Mesenchymal stem cell of adipose (primary cell): ENCODE results near the genes KLF2, C19orf44, MED26, TMEM38A and SIN3B.

GRCh38 chr19:15556189-15556731 is 47.9 kb downstream of the CYP4F22 start:
- CAGE, long polyA plus RNA = no peak

GRCh38 chr19:15732399-15732901 is 4.6 kb downstream of the OR10H2 start:
- CAGE, long polyA plus RNA = no peak

DNA sequence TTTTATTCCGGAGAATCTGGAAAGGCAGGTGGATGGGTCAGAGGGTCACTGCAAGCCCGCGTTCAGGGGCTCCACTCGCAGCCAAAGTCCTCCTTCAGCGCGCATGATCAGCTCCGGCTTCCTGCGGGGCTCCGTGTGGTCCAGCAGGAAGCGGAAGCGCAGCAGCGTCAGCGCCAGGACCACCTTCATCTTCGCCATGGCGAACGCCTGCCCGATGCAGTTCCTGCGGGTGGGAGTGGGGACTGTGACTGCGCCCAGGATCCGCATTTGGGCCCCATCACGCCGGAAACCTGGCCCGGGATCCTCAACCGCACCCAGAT is 22.4 kb downstream of the OR10H3 start:
- CAGE, long polyA plus RNA = no peak

- CAGE, long polyA plus RNA = no peak
Observed at GRCh38 chr19:15862404-15862683, 35.5 kb downstream of the CYP4F2 start.

GRCh38 chr19:16075391-16075743 is 928 bp upstream of the TPM4 start:
- CAGE, long polyA plus RNA = no peak

DNA sequence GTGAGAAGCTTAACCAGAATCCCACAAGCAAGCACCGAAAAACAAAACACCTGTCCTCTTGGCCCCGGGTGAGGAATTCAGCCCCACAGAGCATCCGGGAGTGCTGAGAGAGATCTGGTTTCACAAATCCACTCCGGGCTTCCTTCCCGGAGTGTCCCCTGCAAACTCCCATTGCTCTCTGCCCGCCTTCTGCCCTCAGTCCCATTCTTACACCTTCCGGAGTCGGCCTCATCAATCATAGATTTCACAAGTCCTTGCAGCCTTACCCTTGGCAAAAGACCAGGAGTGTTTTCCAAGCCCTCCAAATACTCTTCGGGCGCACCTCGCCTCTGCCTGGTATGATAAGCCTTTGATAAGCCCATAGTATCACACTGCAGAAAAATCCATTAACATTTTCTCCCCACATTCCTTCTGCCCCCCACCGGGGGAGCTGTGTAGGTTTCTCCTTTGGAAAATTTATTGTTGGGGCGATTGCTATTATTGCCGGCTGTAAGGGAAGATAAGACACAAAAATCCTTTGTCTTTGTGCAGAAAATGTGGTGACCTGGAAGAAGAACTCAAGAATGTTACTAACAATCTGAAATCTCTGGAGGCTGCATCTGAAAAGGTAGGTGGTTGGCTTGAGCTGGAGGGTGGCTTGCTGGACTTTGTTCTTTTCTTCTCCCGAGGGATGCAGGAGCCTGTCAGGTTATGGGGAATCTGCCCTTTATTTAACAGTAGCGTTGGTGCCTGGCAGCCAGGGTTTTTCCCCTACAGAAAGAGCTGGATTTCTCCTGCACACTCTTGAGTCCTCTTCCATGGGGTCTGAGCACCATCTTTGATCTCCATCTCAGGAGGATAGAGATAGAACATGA is 12.4 kb downstream of the TPM4 start:
- CAGE, long polyA plus RNA = no peak

DNA sequence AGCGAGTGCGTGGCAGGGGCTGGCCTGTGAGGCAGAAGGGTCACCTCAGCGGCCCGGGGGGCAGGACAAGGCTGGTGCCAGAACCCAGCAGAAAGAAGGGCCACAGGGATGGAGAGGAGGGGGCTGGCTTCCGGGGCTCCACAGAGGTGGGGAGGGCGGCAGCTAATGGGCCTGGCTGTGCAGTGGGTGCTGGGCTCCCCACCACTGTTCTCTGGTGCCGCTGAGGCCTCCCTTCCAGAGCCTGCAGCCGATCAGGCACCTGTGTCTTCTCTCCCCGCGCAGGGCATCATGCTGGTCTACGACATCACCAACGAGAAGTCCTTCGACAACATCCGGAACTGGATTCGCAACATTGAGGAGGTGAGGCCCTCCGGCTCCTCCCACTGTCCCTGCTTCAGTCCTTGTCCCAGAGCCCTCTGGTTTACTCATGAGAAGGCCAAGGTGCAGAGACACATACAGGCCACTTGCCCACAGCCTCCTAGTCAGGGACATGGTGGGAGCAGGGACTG is 13.6 kb downstream of the RAB8A start:
- CAGE, long polyA plus RNA = no peak

- CAGE, long polyA plus RNA = no peak
Observed at GRCh38 chr19:16208682-16209196, 11.0 kb downstream of the AP1M1 start.

DNA sequence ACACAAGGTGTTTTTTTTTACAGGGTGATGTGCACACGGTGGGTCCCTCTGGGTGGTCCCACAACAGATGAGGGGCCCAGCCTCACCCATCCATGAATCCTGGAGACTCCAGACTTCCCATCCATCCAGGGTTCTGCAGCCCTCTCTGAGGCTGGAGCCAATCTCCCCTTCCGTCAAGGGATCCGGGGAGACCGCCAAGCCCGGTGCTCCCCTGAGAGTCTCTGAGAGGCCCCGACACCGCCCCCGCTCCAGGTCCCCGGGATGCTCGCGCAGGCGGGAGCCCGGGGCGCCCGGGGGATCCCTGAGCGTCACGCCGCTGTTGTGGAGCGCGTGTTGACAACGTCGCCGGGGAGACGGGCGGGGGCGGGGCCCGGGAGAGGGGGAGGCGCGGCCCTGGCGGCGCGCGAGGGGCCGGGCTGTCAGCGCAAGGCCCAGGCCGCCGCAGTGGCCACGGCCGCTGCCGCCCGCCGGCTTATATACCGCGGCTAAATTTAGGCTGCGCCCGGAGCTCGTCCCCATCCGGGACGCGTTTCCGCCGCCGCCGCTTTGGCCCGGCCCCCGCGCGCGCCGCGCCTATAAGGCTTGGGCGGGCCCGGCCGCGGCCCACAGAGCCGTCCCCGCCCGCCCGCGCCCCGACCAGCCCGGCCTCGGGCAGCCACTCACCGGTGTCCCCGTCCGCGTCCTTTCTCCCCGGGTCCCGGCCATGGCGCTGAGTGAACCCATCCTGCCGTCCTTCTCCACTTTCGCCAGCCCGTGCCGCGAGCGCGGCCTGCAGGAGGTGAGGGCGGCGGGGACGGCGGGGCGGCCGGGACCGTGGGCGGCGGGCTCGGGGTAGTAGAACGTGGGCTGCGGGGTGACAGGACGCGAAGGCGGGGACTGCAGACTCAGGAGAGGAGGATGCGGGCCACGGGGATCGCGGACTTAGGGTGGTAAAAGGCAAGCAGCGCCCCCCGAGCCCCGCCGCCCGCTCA is at the start of gene KLF2:
TSS of gene KLF2 (plus strand) at position 606 of the 971 bp plus-strand sequence.
- CAGE, long polyA plus RNA = no peak

DNA sequence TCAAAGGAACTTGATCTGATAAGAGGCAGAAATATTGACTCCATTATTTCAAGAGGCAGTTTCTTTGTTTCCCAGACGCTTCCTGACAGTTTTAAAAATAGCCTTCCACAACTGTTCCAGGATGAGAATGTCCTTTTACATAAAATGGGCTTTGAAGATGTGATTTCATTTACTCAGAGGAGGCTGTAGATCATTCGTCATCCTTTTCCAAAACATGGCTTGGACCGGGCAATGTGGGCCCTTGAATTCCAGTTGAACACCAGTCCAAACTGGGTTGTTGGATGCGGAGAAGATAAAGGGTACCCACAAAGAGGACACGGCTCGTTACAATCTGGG is 23.2 kb downstream of the KLF2 start:
- CAGE, long polyA plus RNA = no peak

- CAGE, long polyA plus RNA = no peak
Observed at GRCh38 chr19:16362980-16363709, 38.5 kb downstream of the KLF2 start.

- CAGE, long polyA plus RNA = no peak
Observed at GRCh38 chr19:16442583-16442862, 29.2 kb downstream of the EPS15L1 start.

DNA sequence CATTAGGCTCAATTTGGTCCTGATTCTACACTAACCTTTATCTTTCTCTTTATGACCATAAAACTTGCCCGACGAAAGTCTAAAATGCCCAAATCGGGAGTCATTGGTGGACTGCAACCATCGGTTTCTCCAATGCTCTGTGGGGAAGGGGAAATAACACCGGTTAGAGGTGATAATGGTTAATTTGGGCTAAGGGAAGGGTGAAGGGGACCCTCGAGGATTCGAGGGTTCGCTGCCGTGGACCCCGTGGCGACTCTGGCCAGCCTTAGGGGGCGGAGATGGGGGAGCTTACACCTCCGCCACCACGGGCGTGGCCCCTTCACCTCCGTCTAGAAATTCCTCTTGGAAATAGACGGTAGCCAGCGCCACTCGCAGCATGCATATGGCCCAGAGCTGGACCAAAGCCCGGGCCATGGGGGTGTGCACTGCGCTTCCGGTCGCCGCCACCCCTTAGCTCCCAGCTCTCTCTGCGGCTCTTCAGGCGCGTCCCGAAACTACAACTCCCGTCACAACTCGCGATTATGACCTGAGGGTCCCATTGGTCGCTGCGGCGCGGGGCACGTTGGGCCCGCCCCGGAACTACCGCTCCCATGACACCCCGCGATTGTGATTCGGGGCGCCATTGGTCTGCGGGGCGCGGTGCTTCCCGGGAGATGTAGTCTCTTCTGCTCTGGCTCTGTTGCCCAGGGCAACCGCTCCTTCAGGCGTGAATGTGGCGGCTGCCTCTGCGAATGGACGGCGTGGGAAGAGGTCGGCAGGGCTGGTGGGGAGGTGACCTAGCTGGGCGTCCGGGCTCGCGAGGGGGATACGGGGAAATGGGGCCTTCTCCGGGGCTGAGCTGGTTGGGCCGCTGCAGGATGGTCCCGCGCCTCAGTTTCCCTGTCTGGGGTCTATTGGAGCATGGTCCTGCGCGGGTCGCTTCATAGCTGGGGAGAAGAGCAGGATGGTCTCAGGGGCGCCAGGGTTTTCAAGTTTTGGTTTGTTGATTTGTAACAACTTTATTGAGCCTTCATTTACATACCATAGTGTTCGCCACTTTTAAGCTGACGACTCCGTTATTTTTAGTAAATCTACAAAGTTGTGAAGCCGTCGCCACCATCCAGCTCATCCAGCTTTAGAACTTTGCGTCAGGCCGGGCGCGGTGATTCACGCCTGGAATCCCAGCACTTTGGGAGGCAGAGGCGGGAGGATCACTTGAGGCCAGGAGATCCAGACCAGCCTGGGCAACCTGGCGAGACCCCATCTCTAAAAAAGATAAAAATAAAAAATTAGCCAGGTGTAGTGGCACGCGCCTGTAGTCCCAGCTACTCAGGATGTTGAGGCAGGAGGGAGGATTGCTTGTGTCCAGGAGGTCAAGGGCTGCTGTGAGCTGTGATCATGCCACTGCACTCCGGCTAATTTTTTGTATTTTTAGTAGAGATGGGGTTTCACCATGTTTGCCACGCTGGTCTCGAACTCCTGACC is at the start of gene C19orf44:
TSS of gene C19orf44 (plus strand) at position 679 of the 1,464 bp plus-strand sequence.
- CAGE, long polyA plus RNA = no peak

DNA sequence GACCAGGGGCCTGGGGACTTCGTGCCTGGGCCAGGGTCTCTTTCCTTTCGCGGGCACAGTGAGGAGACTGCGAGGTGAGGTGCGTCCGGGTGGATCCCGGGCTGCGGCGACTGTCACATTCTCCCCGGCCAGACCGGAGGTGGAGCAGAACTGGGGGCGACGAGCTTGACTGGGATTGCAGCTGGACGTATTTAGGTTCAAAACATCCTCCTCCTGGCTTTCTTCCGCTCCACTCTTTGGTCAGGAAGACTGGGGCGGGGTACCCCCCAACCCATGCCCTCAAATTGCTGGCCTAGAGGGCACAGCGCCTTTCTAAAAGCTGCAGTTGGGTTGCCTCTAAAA is 502 bp upstream of the CHERP start:
- CAGE, long polyA plus RNA = no peak

GRCh38 chr19:16577828-16578095 is 5.5 kb upstream of the SLC35E1 start:
- CAGE, long polyA plus RNA = no peak

DNA sequence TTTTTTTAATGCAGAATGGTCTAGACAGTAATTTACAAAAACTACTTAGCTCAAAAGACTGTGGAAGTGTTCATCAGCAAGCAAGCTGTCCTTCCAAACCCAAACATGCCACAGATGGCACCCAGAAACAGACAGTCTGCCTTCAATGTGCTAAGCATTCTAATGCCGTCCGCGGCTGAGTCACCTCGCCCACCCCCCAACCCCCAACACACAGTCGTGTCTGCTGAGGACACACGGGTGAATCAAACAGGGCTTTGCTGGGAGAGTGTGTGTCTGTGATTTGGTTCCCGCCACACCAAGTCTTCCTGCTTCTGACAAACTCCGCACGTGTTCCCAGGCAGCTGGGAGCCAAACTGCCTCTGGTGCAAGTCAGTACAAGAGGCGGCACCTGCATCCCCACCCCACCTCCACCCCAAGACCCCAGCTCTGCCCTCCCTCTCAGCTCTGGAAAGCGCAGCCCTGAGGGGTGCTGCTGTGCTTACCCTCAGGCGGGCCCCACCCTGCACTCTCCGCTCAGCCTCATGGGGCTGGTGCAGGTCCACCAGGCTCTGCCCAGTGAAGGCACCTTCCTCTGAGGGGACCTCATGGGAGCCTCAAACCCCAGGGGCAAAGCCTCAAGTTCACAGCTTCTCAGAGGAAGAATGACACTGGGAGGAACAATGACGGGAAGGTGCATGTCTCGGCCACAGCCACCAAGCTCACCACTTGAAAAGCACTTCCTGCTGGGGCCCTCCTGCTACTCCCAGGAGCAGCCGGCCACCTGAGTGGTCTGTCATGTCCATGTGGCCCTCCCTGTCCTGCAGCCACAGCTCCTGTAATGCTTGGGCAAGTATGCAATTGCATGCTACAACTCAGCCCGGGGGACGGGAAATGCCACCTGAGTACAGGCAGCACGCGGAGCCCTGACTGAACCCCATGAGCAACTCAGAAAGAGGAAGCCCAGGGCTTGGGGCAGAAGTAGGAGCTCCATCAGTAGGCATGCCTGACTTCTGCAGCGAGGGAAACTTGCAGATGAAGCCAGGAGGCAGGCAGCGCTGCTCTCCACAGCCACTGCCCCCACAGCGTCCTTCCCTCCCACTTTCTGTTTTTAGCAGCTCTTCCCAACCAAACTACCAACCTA is 15.1 kb upstream of the SLC35E1 start:
- CAGE, long polyA plus RNA = no peak

DNA sequence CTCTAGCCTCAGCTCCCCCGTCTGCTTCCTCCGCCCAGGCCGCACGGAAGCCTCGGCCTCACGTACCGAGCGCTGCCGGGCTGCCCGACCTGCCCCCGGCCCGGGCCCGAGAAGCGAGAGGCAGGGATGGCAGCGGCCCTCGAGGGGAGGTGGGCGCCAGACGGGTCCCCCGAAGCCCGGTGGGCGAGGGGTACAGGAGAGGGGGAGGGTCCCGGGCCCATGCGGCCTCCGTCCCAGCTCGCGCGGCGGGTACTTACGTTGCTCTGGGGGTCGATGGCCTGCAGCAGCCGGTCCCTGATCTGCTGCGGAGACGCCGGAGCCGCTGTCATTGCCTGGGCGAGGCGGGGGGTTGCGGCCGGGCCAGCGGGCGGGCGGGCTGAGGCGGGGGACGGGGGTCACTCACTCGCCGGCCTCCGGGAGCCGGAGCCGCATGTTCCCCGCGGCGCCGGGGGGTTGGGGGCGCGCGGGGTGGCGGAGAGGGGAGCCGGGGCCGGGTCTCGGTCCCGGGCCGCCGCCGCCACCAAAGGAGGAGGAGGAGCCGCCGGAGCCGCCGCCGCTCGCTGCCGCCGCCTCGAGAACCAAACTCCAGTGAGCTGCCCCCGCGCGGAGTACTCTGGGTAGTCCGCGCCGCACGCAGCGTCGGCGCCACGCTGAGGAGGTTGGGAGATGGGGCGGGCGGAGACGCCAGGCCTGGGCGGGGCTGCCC is at the start of gene MED26:
TSS of gene MED26 (minus strand) at position 590 of the 706 bp plus-strand sequence.
- CAGE, long polyA plus RNA = no peak

DNA sequence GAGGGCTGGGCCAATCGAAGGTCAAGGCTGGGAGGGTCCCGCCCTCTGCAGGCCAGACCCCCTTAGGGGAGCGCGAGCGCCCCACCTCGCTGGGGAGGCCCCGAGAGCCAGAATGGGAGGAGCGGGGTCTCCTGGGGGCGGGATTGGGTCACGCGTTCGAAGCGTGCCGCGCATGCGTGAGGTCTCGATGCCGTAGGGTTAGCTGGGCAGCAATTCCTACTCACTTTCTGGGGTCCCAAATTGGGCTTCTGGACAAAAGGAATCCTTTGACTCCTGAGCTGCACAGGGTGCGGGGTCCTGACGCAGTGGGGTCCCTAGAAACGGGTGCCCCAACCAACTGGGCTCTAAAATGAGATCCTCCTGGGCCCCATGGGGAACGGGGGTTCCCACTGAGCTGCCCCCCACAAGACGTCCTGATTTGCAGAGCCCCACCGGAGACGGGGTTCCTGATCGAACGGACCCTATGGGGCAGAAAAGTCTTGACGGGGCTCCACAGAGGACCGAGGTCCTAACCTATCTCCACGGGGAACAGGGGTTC is 331 bp upstream of the SMIM7 start:
- CAGE, long polyA plus RNA = no peak

DNA sequence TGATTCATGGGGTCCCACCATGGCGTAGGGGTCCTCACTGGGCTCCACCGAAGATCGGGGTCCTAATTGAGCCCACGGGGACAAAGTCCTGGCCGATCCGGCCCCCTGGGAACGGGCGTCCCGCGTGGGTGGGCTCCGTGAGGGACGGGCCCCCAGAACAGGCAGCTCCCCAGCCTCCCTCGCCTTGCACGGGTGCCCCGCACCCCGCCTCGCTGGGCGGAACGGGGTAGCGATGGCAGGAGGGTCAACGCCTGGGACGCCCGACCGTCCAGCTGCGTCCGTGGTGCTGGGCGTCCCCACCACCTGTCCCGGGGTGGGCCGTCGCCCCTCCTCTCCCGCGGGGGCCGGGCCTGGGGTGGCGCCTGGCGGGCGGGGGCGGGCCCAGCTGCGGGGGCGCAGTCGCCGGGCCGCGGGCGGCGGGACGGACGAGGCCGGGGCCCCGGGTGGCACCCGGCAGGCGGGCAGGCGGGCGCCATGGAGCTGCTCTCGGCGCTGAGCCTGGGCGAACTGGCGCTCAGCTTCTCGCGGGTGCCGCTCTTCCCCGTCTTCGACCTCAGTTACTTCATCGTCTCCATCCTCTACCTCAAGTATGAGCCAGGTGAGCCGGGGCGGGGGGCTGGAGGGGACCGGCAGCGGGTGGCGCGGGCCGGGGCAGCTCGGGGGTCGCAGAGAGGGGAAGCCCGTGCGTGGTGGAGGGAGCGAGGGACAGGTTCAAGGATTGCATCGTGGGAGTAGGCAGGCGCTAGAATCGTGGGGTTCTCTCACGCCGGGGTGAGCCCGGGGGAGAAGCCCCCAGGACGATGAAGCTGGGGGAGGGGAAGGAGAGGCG is at the start of gene TMEM38A:
TSS of gene TMEM38A (plus strand) at position 396 of the 829 bp plus-strand sequence.
- CAGE, long polyA plus RNA = no peak

- CAGE, long polyA plus RNA = no peak
Observed at GRCh38 chr19:16829107-16830251, at the start of gene SIN3B. SIN3B (plus strand) TSS chr19:16829398.